H1 (cell line): ENCODE measurements around a stretch of chr9.

DNA sequence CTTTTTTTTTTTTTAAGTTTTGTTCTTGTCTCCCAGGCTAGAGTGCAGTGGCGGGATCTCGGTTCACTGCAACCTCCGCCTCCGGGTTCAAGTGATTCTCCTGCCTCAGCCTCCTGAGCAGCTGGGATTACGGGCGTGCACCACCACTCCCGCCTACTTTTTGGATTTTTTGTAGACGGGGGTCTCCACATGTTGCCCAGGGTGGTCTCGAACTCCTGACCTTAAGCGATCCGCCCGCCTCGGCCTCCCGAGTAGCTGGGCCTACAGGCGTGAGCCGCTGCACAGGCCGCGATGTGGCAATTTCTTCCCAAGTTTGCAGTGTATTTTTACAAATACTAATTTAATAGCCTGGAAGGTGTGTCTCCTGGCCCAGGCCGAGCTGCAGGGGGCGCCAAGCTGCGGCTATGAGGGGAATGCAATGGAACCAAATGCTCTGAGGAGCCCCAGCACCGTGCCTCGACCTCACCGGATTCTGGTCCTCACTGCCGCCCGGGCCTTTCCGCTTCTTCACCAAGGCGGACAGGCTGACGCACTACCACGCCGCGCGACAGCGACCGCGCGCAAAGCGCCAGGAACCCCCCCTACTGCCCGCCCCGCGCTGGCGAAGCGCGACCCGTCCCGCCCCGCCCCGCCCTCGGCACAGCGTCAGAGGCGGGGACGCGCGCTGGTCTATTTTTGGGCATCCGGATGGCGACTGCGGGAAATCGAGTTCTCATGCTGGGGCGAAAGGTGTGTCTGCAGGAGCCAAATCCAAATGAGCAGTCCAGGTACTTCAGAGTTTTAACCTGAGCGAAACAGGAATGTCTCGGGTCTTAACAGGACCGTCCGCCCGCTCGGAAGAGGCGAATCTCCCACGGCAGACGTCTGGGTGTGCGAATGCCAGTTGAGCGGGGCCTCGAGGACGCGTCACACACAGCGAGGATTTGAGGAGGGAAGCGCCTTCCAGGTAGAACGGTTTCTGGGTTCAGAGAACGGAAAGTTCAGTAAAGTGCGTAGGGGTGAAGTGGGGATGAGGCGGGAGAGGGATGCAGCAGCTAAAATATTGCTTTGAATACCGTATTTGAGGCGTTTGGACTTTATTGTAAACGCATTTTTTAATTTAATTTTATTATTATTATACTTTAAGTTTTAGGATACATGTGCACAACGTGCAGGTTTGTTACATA, 31.6 kb upstream of the PRXL2C start:
- RRBS = no CpG with 5 or more reads among the region's 83 CpGs
CAGE:
- cytosol, long polyA plus RNA = no peak
- long polyA plus RNA = no peak
- nucleus, long polyA plus RNA = start-site peak on the plus strand centred at position 699 of the sequence, 43 bp wide, 31 reads

GRCh38 chr9:96757203-96757808, 20.6 kb downstream of the ZNF510 start:
- RRBS = no CpG with 5 or more reads among the region's 2 CpGs
CAGE:
- cytosol, long polyA plus RNA = no peak
- long polyA plus RNA = no peak
- nucleus, long polyA plus RNA = no peak

DNA sequence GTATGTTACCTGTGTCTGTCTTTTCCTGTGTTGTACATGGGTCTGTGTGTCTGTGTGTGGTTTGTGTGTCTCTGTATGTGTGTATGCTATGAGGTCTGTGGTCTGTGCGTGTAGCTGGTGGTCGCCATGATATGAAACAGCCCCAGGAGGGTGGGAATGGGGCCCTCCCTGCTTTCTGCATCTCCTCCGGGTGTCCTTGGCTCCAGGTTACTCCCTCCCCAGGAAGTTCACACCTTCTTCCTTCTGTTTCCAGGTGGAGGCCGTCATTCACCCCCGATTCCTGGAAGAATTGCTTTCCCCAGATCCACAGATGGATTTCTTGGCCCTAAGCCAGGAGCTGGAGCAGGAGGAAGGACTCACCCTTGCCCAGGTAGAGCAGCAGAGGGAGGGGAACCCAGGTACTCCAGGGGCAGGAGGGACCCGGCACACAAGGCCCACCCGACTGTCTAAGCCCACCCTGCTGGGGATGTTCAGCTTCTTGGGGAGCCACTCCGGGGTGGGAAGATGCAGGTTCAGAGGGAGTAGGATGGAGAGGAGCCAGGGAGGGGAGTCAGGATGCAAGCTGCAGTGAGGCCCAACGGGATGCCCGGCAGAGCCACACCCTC, 9.1 kb downstream of the NUTM2G start:
- RRBS = no CpG with 5 or more reads among the region's 10 CpGs
CAGE:
- cytosol, long polyA plus RNA = no peak
- long polyA plus RNA = no peak
- nucleus, long polyA plus RNA = no peak

- RRBS = no CpG with 5 or more reads among the region's 12 CpGs
CAGE:
- cytosol, long polyA plus RNA = no peak
- long polyA plus RNA = no peak
- nucleus, long polyA plus RNA = no peak
Measured at GRCh38 chr9:97385951-97386861, 25.7 kb upstream of the TDRD7 start.

DNA sequence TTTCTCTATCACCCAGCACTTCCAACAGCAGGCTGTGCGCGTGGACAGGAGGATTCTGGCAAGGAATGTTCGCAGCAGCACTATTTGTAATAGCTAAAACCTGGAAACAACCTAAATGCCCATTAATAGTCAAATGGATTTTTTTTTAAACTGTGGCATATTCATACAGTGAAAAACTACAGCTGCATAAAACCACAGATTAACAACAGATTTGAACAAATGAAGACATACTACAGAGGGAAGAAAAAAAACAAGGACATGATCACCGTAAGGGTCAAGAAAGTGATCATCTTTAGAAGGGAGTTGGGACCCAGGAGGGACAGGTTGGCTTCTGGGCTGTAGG, 1.3 kb upstream of the TMOD1 start:
- RRBS = no CpG with 5 or more reads among the region's 4 CpGs
CAGE:
- cytosol, long polyA plus RNA = no peak
- long polyA plus RNA = no peak
- nucleus, long polyA plus RNA = no peak

DNA sequence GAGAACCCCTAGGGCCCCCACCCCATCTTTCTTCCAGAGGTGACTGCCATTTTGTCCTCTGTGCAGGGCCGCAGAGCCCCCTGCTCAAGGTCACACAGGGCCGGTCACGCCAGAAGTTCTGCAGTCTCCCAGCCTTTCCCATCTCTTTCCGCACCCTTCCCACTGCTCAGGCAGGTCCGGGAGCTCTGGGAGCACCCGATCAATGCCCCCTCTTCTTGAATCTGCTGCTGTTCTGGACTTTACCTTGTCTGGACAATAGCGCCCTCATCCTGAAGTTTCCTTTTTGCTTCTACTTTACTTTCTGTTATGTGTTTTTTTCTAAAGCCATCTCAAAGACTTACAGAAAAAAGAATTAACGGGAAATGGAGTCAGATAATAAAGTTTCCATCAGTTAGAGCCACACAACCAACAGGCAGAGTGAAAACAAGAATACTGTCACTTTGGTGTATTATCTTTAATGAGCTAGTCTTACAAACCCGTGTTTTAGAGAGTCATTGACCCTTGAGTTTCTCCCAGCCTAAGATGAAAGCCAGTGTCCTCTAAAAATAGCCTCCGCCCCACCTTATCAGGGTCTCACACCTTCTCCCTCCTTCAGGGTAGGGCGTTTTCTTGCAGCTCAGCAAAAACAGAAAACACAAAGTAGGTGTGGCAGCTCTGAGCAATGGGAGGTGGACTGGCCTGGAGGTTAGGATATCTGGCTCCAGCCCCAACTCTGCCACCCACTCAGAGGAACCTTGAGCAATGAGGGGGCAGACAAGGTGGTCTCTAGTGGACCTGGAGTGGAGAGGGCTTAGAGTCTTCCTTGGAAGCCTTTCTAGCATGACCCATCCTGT, 1.8 kb downstream of the TMOD1 start:
- RRBS = 9% methylated on average over 4 of the region's 11 CpGs
CAGE:
- cytosol, long polyA plus RNA = no peak
- long polyA plus RNA = no peak
- nucleus, long polyA plus RNA = no peak

GRCh38 chr9:97599482-97600536, 33.4 kb downstream of the TSTD2 start:
- RRBS = no CpG with 5 or more reads among the region's 9 CpGs
CAGE:
- cytosol, long polyA plus RNA = no peak
- long polyA plus RNA = no peak
- nucleus, long polyA plus RNA = no peak

DNA sequence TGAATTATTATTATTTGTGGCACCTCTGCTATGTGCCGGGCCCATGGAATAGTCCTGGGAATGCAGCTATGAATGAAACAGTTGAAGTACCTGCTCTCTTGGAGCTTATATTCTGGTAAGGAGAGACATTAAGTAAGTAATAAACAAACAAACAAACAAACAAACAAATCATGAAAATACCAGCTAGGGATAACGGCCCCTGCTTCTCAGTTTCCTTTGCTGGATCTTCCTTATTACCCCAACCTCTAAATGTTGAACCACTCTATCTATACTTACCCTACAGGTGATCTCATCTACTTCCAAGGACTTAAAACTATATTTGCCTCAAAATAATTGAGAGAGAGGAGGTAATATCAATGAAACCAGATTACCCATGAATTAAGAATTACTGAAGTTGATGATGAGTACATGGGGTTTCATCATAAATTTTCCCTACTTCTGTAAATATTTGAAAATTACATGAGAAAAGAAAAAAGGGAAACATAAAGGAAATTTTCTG, 2.8 kb downstream of the TSTD2 start:
- RRBS = no CpG with 5 or more reads among the region's 2 CpGs
CAGE:
- cytosol, long polyA plus RNA = no peak
- long polyA plus RNA = no peak
- nucleus, long polyA plus RNA = no peak

DNA sequence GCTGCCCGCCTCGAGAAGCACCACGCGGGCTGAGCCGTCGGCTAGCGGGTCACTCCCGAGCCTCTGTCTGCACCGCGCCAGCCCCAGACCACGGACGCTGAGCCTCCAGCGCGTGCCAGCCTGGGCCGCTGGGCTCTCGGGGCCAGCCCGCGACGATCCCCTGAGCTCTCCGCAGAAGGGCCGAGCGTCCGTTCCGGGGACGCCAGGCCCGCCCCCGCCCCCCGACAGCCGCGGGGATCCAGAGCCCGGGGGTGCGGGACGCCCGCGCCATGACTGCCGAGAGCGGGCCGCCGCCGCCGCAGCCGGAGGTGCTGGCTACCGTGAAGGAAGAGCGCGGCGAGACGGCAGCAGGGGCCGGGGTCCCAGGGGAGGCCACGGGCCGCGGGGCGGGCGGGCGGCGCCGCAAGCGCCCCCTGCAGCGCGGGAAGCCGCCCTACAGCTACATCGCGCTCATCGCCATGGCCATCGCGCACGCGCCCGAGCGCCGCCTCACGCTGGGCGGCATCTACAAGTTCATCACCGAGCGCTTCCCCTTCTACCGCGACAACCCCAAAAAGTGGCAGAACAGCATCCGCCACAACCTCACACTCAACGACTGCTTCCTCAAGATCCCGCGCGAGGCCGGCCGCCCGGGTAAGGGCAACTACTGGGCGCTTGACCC, 750 bp downstream of the FOXE1 start:
- RRBS = 1% methylated on average over 22 of the region's 85 CpGs
CAGE:
- cytosol, long polyA plus RNA = no peak
- long polyA plus RNA = no peak
- nucleus, long polyA plus RNA = no peak

GRCh38 chr9:97876720-97877339, 23.8 kb downstream of the FOXE1 start:
- RRBS = no CpG with 5 or more reads among the region's 14 CpGs
CAGE:
- cytosol, long polyA plus RNA = no peak
- long polyA plus RNA = no peak
- nucleus, long polyA plus RNA = no peak

- RRBS = no CpG with 5 or more reads among the region's 8 CpGs
CAGE:
- cytosol, long polyA plus RNA = no peak
- long polyA plus RNA = no peak
- nucleus, long polyA plus RNA = no peak
Measured at GRCh38 chr9:97910133-97910718, 12.1 kb downstream of the TRMO start.

DNA sequence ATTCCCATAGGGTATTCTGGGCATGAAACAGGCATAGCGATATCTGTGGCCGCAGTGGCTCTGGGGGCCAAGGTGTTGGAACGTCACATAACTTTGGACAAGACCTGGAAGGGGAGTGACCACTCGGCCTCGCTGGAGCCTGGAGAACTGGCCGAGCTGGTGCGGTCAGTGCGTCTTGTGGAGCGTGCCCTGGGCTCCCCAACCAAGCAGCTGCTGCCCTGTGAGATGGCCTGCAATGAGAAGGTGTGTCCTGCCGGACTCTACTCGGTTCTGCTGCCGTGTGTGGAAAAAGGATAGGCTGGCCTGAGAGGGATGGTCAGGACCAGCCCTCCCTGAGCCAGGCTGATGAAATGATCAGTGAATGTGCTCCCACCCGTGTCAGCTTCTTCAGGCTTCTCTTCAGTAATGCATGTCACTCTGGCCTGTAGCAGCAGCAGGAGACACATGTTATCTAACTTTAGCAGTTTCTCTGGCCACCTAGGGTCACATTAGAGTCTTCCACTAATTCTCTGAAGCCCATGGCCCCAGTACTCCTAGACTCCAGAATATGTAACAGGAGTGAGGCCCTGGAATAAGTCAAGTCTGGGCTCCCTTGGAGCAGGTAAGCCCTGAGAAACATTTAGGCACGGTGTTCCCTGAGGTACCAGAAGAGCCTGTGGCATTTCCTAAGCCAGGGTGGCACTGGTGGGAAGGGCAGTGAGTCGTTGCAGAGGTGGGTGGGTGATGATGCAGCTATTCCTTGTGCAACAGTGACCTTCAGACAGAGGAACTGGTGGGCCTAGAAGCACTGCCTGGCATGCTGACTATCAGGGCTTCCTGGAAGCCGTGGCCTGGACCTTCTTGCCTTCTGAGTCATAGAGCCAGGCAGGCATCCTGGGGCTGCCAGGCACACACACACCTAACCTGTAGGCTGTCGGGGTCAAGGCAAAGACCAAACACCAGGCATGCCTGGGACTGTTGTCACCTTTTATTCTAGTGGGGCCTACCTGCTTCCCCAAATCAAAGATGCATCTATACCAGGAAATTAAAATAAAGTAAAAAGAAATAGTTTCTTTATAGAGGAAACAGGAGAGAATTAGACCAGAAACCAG, 24.7 kb downstream of the NANS start:
- RRBS = no CpG with 5 or more reads among the region's 17 CpGs
CAGE:
- cytosol, long polyA plus RNA = no peak
- long polyA plus RNA = no peak
- nucleus, long polyA plus RNA = no peak

- RRBS = no CpG with 5 or more reads among the region's 4 CpGs
CAGE:
- cytosol, long polyA plus RNA = no peak
- long polyA plus RNA = no peak
- nucleus, long polyA plus RNA = no peak
Measured at GRCh38 chr9:98176567-98177002, 15.9 kb downstream of the CORO2A start.

DNA sequence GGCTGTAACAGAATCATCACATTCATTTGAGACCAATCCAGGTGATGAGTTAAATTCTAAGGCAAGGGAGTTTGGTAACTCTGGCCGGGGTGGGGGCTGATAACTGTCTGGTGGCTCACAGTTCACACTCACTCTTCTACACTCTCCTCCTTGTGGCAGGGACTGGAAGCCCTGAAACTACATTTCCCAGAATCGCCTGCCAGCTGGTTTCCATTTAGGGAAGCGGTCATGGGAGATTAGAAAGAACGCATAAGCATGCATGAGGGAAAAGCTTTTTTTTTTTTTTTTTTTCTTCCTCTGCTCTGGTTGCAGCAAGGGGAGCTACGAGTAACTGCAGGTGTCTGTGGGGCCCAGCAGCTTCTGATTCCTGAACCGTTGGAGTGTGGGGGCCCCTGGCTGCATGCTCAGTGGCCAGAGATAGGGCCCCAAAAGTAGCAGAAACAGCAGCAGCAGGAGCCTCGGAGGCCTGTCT, 154.8 kb upstream of the TBC1D2 start:
- RRBS = no CpG with 5 or more reads among the region's 7 CpGs
CAGE:
- cytosol, long polyA plus RNA = no peak
- long polyA plus RNA = no peak
- nucleus, long polyA plus RNA = no peak

- RRBS = no CpG with 5 or more reads among the region's 8 CpGs
CAGE:
- cytosol, long polyA plus RNA = no peak
- long polyA plus RNA = no peak
- nucleus, long polyA plus RNA = no peak
Measured at GRCh38 chr9:98781938-98782387, 14.4 kb downstream of the ANKS6 start.

- RRBS = 77% methylated on average over 3 of the region's 8 CpGs
CAGE:
- cytosol, long polyA plus RNA = no peak
- long polyA plus RNA = no peak
- nucleus, long polyA plus RNA = no peak
Measured at GRCh38 chr9:98791686-98792034, 4.7 kb downstream of the ANKS6 start.

- RRBS = no CpG with 5 or more reads among the region's 3 CpGs
CAGE:
- cytosol, long polyA plus RNA = no peak
- long polyA plus RNA = no peak
- nucleus, long polyA plus RNA = no peak
Measured at GRCh38 chr9:98809647-98810259, 2.3 kb downstream of the GALNT12 start.

DNA sequence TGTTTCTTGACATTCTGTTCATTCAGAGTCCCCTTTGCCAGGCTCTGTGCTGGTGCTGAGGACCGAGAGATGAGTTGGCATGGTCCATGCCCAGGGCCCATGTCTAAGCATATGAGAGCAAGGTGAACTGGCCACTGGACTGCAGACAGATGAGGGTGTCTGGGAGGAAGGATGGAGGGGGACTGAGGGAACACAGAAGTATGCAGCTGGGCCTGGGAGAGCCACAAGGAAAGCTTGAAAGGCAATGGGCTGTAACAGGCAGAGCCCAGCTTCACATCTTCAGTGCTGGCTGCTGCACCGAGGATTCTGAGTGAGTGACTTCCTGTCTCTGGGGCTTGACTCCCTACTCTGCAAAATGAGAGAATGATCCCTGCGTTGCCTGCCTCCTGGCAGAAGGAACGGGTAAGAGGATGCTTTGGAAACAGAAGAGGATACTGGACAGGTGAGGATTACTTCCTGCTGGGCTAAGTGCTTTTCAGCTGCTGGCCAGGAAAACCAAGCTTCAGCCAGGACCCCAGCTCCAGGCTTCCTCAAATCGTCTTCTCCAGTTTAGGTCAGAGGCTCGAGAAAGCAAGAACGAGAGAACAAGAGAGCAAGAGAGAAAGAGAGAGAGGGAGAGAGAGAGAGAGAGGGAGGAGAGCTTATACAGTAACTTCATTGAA, 29.1 kb downstream of the COL15A1 start:
- RRBS = no CpG with 5 or more reads among the region's 7 CpGs
CAGE:
- cytosol, long polyA plus RNA = no peak
- long polyA plus RNA = no peak
- nucleus, long polyA plus RNA = no peak

GRCh38 chr9:99091564-99091768, 13.4 kb upstream of the TGFBR1 start:
CAGE:
- cytosol, long polyA plus RNA = no peak
- long polyA plus RNA = no peak
- nucleus, long polyA plus RNA = no peak

DNA sequence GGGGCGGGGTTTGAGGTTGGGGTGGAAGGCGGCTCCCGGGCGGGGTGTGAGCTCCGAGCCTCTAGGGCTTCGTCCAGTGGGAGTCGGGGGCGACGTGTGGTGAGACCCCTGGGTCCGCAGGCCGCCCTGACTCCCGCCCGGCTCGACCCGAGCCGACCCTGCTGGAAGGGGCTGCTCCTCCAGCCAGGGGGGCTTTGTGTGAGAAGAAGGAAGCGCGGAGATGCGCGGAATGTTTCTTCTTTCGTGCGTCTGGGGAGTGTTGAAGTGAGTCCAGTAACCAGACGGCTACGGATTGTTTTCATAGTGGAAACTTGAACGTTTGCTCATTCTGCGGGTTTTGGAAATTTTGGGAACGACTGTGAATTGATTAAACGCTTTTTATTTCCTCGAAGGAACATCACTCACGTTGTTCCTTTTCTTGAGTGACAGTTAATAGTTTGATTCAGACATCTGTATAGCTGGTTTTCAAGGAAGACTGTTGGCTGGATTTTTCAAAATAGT, 905 bp downstream of the TGFBR1 start:
- RRBS = under 1% methylated on average over 10 of the region's 30 CpGs
CAGE:
- cytosol, long polyA plus RNA = no peak
- long polyA plus RNA = no peak
- nucleus, long polyA plus RNA = no peak